Smooth muscle cell (in vitro differentiated cells): Measurements from ENCODE around the genes MYMK, BRD3 and WDR5.

DNA sequence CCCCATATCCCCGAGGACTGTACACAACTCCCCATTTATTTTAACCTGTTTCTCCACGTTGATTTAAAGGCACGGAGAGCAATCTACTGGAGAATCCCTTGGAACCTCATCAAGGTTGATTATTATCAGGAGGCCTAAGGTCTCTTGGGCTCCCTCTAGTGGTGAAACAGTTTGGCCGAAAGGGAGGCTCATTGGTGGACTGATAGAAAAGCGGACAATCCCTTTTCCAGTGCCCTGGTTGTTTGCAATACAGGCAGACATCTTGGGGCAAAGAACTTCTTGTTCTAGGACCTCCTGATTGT, 16.2 kb upstream of the GBGT1 start:
- RAMPAGE, long total RNA = no peak

GRCh38 chr9:133278591-133279183, 57.3 kb downstream of the SURF6 start:
- RAMPAGE, long total RNA = no peak

- RAMPAGE, long total RNA = no peak
These were observed 2.1 kb downstream of the RPL7A start for GRCh38 chr9:133349890-133350687.

DNA sequence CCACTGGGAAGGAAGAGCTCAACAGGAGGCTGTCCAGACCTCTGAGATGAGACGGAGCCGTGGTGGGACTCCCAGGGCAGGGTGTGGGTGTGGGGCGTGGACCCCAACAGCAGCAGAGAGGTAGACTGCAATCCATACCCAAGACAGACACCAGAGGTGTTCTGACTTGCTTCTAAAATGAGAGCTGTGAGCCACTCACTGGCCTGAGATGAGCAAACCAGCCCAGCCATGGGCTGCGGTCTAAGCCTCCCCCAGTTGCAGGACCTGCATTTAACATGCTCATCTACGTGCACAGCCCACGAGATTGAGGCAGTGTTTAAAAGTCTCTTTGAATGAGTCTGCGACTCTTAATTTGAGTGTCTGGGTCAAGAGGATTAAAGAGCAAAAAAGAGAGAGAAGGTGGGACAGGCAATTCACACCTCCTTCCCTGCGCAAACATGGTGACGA, 6.0 kb downstream of the SURF4 start:
- RAMPAGE, long total RNA = no peak

DNA sequence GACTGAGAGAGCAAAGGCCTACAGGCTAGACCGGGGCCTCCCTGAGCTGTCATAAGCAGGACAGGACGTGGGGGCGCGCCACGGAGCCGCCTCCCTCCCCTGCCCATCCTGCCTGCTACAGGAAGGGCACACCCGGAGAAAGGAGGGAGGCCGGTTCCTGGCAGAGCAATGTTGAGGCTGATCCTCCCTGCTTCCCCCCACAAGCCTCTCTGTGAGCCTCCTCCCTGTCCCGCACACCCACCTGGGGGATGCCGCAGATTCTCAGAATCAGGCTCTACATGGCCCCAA, 9.0 kb upstream of the SLC2A6 start:
- RAMPAGE, long total RNA = no peak

DNA sequence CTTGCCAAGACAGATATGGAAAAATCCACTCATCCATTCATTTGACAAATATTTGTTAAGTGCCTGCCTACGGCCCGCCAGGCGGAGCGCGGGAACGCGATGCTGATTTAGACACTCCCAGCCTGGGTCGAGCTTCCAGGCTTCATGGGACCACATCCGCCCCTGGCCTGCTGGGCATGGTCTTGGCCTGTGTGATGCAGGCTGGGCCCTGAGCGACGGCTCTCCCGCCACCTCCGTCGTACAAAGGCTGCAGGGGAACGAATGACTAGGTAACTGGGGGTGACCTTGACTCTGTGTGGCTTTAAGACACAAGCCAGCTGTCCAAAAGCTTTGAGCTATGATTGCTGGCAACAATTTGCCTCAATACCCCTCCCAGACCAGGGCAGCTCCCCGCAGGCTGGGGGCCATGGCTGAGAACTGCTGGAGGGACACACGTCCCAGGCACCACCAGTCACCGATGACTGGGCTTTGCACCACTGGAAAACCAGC, 18.0 kb downstream of the MYMK start:
- RAMPAGE, long total RNA = no peak

- RAMPAGE, long total RNA = no peak
These were observed at the start of gene MYMK for GRCh38 chr9:133524703-133525092. TSS of gene MYMK (minus strand) at chr9:133524959.

- RAMPAGE, long total RNA = no peak
These were observed 23.8 kb downstream of the FAM163B start for GRCh38 chr9:133585291-133585812.

GRCh38 chr9:133711221-133711619, 26.9 kb downstream of the SARDH start:
- RAMPAGE, long total RNA = start-site peak on the minus strand at chr9:133711273-133711464, 23 and 15 reads in 2 replicates

DNA sequence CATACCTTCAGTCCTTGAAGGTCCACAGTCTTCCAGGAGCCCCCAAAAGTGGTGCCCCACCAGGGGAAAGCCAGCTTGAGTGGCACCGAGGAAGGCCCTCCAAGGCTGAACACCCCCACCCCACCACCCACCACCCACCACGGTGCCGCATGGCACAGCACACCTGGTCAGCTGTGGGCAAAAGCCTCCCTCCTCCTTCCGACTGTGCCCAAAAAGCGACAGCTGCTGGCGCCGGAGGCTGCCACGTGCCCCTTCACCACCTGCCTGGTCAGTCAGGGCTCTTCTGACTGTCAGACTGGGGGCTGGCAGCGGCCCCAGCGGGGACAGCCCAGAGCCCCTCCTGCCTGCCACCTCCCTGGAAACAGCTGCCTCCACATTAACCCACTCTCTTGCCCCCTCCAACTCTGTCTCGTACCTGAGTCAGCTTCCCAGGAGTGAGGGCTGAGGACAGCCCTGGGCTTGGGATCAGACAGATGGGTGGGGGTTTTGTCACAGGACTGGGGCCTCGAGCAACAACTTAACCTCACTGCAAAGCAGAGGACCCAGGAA, 648 bp downstream of the SARDH start:
- RAMPAGE, long total RNA = no peak

GRCh38 chr9:133792902-133793645, 54.9 kb upstream of the SARDH start:
- RAMPAGE, long total RNA = no peak

DNA sequence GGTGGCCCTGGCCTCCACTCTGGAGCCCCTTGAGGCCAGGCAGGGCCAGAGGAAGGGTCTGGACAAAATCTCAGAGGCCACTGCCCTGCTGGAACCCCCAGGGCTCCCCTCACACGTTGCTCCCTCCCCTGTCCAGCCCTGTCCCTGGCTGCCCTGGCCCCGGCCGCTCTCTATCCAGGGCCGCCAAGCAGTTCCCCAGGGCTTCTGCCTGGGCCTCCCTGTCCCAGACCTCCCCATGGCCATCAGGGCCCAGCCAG, 108.2 kb upstream of the SARDH start:
- RAMPAGE, long total RNA = no peak

- RAMPAGE, long total RNA = no peak
These were observed 100.1 kb downstream of the VAV2 start for GRCh38 chr9:133892015-133892448.

- RAMPAGE, long total RNA = no peak
These were observed 17.5 kb downstream of the VAV2 start for GRCh38 chr9:133974403-133975270.

DNA sequence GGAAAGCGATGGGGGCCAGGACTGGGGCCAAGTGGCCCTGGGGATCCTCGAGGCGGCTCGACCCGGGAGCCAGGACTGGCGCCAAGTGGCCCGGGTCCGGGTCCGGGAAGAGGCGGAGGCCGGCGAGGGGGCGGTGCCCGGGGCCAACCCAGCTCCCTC, 828 bp downstream of the VAV2 start:
- RAMPAGE, long total RNA = no peak

- RAMPAGE, long total RNA = no peak
These were observed 1.5 kb downstream of the BRD3 start for GRCh38 chr9:134066052-134066905.

- RAMPAGE, long total RNA = no peak
These were observed 496 bp downstream of the BRD3 start for GRCh38 chr9:134067173-134067886.

GRCh38 chr9:134067887-134068614, at the start of gene BRD3:
TSS of gene BRD3 (minus strand) at chr9:134068026.
- RAMPAGE, long total RNA = start-site peak on the minus strand at chr9:134067996-134068009, 130 and 92 reads in 2 replicates

GRCh38 chr9:134136064-134136228, at the start of gene WDR5:
TSS of gene WDR5 (plus strand) at chr9:134136082.
- RAMPAGE, long total RNA = no peak

DNA sequence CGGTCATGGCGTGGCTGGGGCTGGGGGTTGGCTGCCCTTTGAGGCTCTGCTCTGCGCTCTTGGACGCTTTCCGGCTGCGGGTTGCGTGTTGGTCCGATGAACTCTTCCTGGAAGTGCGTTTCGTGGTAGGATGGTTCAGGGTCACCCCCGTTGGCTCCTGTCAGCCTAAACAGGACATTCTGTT, 50.5 kb downstream of the WDR5 start:
- RAMPAGE, long total RNA = no peak